Parietal lobe (tissue), 2 donors: ENCODE measurements around the gene GNAZ.

DNA sequence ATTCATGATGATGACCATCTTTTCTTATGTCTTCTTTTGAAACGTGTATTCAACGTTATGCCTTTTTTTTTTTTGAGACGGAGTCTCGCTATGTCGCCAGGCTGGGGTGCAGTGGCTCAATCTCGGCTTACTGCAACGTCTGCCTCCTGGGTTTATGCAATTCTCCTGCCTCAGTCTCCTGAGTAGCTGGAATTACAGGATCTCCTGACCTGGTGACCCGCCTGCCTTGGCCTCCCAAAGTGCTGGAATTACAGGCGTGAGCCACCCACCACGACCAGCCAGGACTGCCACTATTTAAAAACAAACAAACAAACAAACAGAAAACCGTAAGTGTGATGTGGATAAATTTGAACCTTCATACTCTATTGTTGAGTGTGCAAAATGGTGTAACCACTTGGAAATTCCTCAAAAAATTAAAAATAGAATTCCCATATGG lies 56.7 kb downstream of the MAPK1 start:
- RAMPAGE, long total RNA: no peak

- RAMPAGE, long total RNA: no peak
Measured at GRCh38 chr22:21942909-21943564, 9.6 kb downstream of the PPM1F start.

GRCh38 chr22:22286950-22287890 lies 42.6 kb downstream of the VPREB1 start:
- RAMPAGE, long total RNA: no peak

DNA sequence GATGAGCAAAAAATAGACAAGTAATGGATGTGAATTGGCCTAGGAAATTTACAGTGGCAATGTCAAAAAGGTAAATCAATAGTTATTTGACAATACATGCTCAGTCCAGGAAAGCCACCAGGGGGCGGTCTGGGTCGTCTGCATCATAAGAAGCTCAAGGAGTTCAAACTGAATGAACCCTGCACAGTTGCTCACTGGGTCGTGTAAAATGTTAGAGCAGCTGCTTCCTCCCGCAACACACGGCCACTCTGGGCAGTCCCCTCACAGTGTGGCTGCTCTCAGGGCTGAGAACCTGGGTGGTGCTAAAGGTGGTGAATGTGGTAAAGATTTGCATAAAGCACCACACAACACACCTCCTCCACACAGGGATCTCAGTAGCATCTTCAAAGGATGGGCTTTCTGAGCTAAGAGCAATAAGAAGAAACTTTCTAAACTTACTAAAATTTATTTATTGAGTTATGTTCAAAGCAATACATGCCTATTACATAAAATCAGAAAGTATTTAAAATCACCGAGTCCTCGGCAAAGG lies 85.8 kb downstream of the ZNF280B start:
- RAMPAGE, long total RNA: no peak

DNA sequence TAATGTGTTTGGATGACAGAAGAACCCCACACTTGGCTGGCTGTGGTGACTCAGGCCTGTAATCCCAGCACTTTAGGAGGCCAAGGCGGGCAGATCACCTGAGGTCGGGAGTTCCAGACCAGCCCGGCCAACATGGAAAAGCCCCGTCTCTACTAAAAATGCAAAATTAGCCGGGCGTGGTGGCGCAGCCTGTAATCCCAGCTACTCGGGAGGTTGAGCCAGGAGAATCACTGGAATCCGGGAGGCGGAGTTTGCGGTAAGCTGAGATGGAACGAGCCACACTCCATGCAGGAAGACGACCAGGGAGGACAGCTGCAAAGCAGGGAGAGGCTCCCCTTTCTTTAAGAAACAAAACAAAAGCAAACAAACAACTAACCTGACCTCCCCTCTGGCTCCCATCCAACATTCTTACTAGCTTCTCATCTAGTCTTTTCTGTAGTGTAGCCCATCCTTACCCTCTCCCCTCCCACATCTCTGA lies 84.2 kb downstream of the ZNF280B start:
- RAMPAGE, long total RNA: no peak

GRCh38 chr22:22587669-22587940 lies 28.5 kb upstream of the PRAME start:
- RAMPAGE, long total RNA: no peak

DNA sequence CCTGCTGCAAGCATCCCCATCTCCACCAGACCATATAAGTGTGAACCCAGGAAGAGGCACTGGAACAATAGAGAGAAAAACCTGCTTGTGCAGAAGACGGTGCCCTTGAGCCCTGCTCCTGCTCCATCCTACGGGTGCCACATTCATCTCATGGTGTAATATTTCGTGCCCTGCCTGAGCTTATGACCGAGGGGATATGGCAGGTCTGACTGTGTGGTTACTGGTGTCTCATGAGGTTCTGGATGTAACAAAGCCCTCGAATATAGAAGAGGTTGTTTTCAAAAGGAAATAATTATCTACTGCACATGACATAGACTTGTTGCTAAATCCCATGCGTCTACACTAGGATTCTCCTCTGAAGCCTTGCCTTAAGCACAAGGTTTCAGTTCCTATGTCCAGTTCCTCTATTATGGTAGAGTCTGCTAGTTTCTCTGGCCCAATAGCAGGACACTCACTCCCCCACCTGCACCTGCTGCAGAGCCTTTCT lies 70.4 kb downstream of the GGTLC2 start:
- RAMPAGE, long total RNA: no peak

GRCh38 chr22:22753929-22754414 lies 109.6 kb downstream of the GGTLC2 start:
- RAMPAGE, long total RNA: no peak

- RAMPAGE, long total RNA: no peak
Measured at GRCh38 chr22:22928424-22929271, 41.0 kb downstream of the IGLL5 start.

DNA sequence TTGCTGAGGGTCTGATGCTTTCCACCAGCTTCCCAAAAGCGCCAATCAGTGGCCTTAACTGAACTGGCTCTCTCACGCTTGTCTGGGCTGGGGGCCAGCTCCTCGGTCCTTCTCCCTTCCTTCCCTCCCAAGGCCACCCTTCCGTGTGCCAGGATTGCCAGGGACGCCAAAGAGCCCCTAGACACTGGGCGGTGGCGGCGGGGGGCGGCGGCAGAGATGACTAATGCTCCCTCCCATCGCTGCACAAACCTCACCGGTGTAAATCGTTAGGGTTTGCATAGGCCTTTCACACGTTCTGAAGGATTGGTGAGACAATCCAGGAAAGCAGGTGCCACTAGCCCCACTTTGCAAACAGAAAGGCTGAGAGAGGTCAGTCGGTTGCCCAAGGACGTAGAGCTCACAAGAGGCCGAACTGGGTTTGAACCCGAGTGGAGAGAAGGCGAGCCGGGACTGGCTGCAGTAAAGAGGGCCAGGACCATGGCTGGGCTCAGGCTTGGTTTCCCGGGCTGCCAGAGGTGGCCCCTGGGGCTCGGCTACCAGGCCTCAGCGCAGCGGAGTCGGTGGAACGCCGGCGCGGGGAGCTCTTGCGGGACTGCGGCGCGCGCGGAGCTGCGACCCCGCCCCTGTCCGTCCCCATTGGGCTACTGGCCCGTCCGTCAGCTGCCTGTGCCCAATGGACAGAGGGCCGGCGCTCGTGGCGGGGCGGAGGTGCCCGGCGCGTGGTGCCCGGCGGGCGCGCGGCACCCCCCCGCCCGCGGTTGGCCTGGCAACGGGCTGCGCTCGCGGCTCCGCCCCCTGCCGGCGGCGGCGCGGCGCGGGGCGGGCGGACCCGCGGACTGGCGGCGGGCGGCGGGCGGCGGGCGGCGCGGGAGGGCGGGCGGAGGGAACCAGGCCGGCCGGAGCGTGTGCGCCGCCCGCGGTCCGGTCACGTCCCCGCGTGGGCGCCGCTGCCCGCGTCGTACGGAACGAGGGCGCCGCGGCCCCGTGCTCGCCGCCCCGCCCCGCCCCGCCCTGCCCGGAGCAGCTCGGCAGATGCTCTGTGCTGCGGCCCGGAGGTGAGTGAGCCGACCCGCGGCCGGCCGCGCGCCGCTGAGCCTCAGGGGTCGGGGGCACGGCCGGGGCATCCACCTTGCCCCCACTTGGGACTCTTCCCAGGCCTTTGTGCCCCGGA lies at the start of gene GNAZ:
GNAZ (plus strand) TSS at position 1,004 of the 1,171 bp plus-strand sequence.
- RAMPAGE, long total RNA: no peak

DNA sequence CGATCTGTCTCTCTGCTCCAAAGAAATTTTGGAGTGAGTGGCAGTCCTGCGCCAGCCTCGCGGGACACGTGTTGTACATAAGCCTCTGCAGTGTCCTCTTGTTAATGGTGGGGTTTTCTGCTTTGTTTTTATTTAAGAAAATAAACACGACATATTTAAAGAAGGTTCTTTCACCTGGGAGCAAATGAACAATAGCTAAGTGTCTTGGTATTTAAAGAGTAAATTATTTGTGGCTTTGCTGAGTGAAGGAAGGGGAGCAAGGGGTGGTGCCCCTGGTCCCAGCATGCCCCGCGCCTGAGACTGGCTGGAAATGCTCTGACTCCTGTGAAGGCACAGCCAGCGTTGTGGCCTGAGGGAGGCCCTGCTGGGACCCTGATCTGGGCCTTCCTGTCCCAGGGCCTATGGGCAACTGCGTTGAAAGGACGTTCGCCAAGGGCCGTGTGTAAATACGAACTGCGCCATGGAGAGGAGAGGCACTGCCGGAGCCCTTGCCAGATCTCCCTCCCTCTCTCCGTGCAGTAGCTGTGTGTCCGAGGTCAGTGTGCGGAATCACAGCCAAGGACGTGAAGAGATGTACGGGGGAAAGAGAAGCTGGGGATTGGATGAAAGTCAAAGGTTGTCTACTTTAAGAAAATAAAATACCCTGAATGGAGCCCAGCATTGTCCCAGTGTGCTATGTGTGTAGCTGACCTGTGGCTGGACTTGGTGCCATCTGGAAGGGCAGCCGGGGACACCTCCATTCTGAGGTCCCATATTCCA lies 17.2 kb downstream of the RSPH14 start:
- RAMPAGE, long total RNA: no peak

GRCh38 chr22:23203449-23203967 lies 23.2 kb downstream of the BCR start:
- RAMPAGE, long total RNA: no peak

GRCh38 chr22:23218601-23219507 lies 38.5 kb downstream of the BCR start:
- RAMPAGE, long total RNA: no peak

DNA sequence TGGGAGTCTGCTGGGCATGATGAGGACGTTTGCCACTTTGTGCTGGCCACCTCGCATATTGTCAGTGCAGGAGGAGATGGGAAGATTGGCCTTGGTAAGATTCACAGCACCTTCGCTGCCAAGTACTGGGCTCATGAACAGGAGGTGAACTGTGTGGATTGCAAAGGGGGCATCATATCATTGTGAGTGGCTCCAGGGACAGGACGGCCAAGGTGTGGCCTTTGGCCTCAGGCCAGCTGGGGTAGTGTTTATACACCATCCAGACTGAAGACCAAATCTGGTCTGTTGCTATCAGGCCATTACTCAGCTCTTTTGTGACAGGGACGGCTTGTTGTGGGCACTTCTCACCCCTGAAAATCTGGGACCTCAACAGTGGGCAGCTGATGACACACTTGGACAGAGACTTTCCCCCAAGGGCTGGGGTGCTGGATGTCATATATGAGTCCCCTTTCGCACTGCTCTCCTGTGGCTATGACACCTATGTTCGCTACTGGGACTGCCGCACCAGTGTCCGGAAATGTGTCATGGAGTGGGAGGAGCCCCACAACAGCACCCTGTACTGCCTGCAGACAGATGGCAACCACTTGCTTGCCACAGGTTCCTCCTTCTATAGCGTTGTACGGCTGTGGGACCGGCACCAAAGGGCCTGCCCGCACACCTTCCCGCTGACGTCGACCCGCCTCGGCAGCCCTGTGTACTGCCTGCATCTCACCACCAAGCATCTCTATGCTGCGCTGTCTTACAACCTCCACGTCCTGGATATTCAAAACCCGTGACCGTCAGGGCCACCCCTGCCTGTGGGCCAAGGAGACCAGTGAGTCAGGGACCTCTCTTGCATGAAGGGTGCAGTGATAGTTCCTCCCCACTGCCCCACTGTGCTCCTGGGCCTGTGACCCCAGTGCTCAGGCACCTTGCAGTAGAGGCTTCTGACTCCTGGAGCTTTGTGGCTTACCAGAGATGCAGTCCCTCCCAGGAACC lies 83.6 kb downstream of the BCR start:
- RAMPAGE, long total RNA: no peak

DNA sequence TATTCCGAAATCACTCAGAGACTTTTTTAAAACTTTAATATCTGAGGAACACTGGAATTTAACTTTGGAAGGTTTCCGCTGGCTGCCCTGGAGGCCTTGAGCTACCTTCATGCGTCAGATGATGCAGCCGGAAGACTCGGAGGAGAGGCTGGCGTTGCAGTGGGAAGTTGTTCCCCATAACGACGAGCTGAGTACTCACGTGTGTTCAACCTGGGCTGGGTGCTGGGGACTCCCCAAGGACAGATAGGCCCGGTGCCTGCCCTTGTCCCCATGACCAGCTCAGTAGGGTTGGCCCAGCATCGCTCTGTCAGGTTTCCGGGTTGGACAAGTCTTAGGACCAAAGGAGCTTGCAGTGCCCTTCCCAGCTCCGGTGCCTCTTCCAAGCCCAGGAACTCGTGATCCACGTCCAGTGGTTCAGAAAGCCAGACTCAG lies 84.8 kb downstream of the BCR start:
- RAMPAGE, long total RNA: no peak

DNA sequence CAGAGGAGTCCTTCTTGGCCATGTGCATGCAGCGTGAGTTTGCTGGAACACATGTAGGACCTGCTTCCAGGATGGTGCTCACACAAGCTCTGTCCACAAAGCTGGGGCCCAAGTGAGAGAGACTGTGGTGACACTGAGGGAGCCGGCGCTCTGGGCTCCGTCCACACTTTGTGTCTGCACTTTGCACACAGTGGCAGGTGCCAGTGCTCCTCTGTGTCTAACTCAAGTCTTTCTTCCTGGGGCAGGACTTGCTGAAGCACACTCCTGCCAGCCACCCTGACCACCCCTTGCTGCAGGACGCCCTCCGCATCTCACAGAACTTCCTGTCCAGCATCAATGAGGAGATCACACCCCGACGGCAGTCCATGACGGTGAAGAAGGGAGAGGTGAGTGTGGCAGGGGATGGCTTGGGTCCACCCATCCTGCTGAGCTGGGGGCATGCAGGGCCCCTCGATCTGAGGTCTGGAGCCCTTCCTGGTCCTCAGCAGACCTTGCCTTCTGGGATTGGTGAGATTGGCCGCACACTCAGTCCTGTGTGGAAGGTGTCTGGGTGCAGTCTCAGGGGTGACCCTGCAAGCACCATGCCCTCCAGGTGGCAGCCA lies 93.2 kb downstream of the BCR start:
- RAMPAGE, long total RNA: no peak

- RAMPAGE, long total RNA: no peak
Measured at GRCh38 chr22:23305813-23306335, 125.6 kb downstream of the BCR start.

DNA sequence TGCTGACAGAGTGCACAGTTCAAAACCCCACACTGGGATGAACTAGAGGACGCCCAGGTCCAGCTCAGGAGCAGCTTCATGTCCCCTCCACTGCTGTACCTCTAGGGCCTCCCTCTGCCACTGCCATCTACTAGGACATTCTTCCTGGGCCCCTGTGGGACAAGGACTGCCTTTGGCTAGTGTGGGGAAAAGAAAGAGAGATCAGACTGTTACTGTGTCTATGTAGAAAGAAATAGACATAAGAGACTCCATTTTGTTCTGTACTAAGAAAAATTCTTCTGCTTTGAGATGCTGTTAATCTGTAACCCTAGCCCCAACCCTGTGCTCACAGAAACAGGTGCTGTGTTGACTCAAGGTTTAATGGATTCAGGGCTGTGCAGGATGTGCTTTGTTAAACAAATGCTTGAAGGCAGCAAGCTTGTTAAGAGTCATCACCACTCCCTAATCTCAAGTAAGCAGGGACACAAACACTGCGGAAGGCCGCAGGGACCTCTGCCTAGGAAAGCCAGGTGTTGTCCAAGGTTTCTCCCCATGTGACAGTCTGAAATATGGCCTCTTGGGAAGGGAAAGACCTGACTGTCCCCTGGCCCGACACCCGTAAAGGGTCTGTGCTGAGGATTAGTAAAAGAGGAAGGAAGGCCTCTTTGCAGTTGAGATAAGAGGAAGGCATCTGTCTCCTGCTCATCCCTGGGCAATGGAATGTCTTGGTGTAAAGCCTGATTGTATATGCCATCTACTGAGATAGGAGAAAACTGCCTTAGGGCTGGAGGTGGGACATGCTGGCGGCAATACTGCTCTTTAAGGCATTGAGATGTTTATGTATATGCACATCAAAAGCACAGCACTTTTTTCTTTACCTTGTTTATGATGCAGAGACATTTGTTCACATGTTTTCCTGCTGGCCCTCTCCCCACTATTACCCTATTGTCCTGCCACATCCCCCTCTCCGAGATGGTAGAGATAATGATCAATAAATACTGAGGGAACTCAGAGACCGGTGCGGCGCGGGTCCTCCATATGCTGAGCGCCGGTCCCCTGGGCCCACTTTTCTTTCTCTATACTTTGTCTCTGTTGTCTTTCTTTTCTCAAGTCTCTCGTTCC lies 43.9 kb downstream of the IGLL1 start:
- RAMPAGE, long total RNA: no peak

DNA sequence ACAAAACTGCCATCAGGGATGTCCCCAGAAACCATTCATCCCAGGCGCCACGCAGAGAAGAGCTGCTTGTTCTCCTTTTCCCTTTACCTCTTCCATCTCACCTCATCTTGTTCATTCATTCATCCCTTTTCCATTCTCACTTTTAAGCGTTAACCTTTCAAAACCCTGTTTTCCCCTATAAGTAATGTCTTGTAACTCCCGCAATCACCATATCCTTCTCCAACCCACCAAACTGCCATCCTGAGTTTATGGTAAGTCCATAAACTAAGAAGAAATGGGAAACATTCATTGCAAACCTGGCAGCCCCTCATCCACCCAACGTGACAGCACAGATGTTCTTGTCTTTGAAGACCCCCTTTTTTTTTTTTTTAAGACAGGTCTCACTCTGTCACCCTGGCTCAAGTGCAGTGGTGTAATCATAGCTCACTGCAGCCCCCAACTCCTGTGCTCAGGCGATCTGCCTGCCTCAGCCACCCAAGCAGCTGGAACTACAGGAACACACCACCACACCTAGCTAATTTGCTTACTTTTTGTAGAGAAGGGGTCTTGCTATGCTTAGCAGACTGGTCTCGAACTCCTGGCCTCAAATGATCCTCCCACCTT lies 26.7 kb upstream of the DRICH1 start:
- RAMPAGE, long total RNA: no peak

DNA sequence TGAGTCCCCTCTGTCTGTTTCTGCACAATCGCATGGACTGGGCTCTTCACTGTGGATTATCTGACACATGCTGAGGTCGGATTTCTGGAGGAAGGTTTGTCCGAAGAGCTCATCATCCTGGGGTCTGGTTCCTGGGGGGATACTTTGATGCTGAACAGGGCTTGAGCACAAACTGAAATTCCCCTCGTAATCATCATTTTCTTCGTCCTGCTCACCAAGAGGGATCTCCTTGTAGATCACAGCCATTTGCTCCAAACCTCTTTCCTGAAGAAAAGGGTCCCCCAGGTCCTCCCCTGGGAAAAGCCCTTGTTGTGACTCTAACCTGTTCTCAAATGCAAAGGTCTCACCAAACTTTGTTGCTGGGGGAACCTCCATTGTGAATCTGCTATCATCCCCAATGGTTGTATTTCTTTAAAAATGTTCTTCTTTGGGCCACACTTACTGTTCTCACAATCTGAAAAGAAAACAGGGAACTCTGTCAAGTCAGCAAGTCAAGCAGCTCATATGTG lies 6.1 kb downstream of the ZNF70 start:
- RAMPAGE, long total RNA: no peak